ENCODE measurements around the gene CTSD.

GRCh38 chr11:1148671-1149098 lies 9.1 kb upstream of the MUC5AC start:
- PRO-cap: no peak

GRCh38 chr11:1305121-1305335 lies 4.4 kb downstream of the TOLLIP start:
- PRO-cap: no peak

- PRO-cap: no peak
Observed at GRCh38 chr11:1358066-1358765, 31.5 kb upstream of the BRSK2 start.

DNA sequence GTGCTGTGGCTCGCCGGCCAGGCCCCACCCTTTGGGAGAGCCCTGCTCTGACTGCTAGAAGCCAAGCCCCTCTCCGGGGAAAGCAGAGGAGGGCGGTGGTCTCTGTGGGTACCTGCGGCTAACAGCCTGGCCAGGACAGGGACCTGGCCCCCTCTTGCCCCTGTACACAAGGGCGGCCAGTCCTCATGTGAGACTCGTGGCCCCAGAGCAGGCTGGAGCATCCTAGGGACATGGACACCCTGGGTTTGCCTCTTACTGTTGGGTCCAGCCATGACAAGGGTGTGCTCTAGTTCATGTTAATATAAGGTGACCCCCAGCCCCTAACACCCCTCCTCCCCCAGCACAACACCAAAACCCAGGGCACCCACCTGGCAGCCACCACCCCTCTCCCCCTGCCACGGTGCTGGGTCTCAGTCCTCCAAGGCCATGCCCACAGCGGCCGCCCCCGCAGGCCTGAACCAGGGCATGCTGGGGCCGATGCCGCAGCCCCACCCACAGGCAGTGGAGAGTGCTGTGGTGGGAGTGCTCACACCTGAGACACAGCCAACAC lies 14.7 kb downstream of the MOB2 start:
- PRO-cap: no peak

GRCh38 chr11:1487680-1488339 lies 1.2 kb upstream of the MOB2 start:
- PRO-cap: no peak

GRCh38 chr11:1543922-1544219 lies 28.2 kb downstream of the DUSP8 start:
- PRO-cap: no peak

DNA sequence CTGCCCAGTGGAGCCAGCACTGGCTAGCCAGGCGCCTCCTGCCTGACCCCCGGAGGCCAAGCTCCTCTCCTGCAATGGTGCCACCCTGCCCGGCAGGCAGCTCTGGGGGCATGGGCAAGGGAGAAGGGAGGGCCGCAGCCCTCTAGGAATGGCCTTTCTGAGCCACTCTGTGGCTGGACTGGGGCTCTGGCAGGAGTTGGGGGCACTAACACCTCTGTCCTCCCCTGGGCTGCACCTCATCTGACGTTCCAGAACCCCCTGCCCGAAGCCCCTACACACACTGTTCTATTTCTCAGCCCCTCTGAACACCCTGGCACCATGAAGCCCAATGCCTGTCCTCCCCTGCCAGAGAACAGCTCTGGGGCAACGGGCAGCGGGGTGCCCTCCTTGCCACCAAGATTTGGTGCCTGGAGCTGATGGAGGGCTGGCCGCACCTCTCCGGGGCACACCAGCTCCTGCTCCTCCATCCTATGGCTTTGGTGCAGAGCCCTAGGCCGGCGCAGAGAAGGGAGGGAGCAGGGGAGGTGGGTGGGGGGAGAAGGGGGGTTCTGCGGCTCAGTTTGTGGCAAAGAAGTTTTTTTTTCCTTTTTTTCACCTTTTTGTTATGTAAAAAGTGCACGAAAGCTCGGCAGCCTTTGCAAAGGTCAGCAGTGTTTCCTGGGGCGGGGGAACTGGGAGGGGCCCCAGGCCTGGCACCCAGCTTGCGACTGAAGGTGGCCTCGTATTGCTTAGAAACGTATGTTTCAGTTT lies 16.3 kb downstream of the DUSP8 start:
- PRO-cap: no peak

DNA sequence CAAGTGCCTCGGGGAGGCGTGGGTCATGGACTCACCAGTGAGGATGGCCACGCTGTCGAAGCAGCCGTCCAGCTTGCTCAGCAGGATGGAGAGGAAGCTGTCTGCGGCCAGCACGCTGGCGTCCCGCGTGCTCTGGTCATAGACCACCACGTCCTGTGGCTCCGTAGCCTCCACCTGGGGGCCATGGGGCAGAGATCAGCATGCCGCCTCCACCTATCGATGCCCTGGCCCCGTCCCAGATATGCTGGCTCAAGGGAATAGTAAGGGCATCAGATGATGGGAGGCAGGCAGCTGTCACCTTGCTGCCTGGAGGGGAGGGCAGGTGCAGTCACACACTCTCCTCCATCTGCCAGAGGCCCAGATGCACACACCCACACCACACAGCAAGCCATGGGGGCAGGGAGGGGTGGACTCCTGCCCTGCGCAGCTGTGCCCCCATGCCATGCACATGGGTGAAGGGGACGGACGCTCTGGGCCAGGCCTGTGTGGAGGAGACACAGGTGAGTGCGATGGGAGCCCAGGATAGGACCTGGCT lies 8.2 kb downstream of the DUSP8 start:
- PRO-cap: no peak

GRCh38 chr11:1567102-1568204 lies 4.6 kb downstream of the DUSP8 start:
- PRO-cap: no peak

GRCh38 chr11:1622154-1622457 lies 168 bp upstream of the KRTAP5-4 start:
- PRO-cap: no peak

GRCh38 chr11:1689325-1690281 lies 7.4 kb upstream of the KRTAP5-6 start:
- PRO-cap: no peak

GRCh38 chr11:1736045-1736512 lies 14.3 kb downstream of the IFITM10 start:
- PRO-cap: no peak

DNA sequence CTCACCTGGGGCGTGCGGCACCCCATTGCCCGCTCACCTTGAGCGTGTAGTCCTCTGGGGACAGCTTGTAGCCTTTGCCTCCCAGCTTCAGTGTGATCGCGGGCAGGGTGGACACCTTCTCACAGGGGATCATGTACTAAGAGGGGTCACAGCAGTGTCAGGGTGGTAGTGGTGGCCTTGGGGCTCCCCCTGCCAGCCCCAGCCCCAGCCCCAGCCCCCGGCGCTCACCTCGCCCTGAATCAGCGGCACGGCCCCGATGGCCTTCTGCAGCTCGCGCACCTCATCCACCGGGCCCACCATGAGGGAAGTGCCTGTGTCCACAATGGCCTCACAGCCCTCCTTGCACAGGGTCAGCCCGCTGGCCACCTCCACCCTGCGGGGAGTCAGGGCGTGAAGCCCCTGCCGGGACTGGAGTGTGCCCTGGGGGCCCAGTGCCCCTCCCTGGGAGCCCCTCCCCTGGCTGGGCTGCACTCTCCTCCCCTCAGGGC lies 3.4 kb upstream of the IFITM10 start:
- PRO-cap: no peak

DNA sequence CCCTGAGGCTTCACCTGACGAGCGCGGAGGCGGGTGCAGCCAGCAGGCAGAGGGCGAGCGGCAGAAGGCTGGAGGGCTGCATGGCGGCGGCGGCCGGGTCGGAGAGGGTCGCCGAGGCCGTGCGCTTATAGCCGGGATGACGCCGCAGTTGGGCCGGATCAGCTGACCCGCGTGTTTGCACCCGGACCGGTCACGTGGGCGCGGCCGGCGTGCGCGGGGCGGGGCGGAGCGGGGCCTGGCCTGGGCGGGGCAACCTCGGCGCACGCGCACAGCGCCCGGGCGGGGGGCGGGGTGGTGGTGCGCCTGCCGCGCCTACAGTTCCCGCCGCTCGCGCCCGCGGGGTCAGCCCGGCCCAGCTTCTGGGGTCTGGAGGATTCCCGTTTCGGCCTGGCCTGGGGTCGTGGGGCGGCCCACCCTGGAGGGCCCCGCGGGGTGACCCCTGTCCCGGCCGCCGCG lies at the start of gene CTSD:
TSS of gene CTSD (minus strand) at position 150 of the 456 bp plus-strand sequence.
- PRO-cap: bidirectional peak, plus-strand start at position 269 of the sequence, minus-strand start at position 150 of the sequence

DNA sequence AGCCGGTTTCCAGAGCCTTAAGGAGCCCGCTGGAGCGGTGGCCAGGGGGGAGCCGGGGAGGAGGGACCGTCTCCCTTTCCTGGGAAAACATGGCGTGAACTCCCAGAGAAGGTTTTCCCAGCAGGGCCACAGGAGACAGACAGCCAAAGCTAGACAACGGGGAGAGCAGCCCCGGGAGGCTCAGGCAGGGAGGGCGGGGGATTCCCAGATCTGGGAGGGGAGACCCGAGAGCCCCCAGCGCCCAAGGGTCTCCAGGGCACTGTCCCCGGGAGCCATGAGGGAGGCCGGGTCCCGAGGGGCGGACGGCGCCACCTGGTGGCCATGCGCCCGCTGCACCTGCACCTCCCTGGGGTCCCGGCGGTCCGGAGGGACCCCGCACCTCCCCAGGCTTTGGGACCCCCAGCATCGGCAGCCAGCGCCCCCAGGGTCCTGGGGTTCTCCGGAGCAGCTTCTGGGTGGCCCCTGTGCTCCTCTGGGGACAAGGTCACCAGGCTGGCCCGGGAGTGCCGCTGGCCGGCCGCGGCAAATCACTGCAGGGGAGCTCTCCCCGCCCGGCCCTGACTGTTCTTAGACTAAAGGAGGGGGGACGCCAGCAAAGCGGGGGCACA lies 2.4 kb upstream of the SYT8 start:
- PRO-cap: no peak

DNA sequence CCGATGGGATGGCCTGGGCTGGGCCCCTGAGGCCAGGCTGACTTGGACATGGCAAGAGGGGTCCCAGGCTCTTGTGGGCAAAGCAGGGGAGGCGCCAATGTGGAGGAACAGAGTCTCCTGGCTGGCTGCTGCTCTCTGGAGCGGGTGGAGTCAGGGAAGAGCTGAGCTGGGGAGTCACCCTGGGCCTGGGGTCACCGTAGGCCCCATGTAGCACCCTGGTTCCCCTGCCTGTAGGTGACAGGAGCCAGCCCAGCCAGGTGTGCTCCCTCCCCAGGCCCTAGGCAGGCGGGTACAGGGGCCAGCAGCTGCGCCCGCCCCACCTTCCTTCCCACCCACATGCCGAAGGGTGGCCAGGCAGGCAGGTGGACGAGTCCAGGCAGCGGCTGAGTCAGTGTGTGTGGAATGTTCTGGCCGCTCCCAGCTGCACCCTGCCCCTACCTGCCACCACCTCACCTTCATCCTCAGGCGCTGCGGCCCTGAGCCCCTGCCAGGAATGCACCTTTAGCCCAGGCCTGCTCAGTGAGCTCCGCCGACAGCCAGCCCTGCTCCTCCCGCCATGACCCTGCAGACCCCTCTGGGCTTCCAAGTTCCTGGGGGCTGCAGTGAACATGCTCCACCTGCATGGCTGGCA lies 711 bp upstream of the SYT8 start:
- PRO-cap: no peak

DNA sequence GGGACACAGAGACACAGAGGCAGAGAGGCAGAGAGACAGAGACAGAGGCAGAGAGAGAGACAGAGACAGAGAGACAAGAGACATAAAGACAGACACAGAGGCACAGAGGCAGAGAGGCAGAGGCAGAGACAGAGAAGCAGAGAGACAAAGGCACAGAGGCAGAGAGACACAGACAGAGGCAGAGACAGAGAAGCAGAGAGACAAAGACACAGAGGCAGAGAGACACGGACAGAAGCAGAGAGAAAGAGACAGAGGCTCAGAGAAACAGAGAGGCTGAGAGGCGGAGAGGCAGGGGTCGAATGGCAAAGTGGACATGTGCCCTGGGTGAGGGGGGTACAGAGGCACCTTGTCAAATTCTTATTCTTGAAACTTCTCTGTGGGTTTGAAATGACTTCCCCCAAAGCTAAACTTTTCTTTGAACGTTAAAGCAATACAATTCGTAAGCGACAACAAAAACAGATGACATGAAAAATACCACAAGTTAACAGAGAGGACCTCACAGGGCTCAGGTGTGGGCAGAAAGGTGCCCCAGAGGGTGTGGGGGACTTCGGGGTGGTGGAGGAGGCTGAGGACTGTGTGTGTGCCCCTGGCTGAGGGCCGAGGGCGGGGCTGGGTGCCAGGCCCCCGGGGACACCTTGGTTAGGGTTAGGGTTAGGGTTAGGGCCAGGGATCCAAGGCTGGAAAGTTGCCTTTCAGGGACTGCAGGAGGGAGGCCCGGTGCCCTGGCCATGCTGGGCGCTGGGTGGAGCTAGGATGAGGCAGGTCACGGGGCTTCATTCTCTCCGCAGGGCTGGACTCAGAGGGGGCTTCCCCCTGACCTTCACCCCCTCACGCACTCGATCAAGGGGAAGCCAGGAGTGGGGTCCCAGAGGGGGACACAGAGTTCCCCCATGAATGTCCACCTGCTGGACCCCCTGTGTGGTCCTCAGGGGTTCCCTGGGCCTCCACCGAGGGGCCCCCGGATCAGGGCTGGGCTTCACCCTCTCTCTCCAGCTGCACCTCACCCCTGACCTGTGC lies 6.7 kb downstream of the TNNI2 start:
- PRO-cap: no peak

- PRO-cap: no peak
Observed at GRCh38 chr11:1874849-1875676, 16.6 kb downstream of the PRR33 start.

DNA sequence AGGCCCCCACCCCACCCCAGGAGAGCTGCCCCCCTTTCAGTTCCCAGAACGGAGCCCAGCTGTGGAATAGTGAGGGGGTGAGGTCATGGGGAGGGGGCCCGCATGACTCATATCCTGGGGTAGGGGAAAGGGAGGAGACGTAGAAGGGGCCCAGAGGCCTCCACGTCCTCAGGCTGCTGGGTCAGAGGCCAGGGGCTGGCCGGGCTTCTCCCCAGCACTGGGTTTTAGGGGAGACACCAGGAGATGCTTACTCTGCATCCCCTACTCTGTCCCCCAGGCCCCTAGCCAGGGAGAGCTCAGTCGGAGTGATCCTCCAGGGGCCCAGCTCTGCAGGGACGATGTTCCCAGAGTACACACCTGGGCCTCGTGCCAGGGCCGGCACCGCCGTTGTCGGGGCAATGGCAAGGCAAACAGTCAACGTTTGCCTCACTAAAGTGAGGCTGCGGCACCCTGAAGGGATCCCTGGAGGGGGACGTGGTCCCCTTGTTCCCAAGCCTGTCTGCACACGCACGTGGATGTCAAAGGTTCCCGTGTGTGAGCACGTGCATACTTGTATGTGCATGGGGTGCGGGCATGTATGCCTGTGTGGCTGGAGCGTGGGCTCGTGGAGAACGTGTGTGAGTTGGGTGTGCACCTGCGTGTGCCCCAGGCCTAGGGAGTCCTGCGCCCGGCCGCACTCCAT lies 14.4 kb downstream of the PRR33 start:
- PRO-cap: no peak

- PRO-cap: no peak
Observed at GRCh38 chr11:1891180-1891660, 475 bp downstream of the PRR33 start.

Measured in peritoneum (tissue), 1 donor.